Right cardiac atrium (tissue), 1 donor: ENCODE results near the genes ATF5, SIGLEC11, MYH14, SHANK1 and SIGLEC7.

- PRO-cap = no peak
Measured at GRCh38 chr19:49858008-49858803, 9.2 kb downstream of the PNKP start.

DNA sequence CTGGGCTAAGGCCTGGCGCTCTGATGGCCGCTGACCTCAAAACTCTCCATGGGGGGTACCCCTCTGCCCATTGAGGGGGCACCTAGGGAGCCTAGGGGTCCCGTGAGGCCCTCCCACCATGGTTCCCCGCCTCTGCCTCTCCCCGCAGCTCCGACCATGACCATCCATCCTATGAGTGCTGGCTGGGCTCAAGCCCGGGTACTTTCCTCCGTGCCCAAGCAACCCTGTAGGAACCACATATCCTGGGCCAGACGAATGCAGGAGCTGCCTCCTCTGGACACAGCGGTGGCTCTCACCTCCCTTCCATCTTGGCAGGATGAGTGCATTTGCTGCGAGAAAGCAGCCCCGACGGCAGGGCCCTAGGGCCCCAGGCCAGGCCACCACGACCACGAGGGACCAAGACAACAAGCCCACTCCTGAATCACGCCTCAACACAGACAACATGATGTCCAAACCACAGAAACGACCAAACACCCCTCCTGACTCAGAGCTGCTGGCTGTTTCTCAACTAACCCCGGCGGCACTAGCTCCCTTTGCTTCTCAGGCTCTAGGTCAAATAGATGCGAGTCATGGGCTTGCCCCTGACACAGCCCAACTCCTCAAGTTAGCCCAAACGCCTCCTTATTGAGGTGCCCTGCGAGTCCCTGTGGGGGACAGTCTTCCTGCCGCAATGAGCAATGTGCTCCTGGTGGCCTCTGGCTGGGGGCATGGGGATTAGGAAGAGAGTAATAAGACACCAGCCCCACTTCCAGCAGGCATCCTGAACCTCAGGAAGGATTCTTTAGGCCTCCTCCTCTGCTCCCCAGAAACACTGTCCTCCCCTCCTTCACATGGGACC is 7.2 kb upstream of the ATF5 start:
- PRO-cap = no peak

- PRO-cap = bidirectional peak, plus-strand start at chr19:49929205, minus-strand start at chr19:49929083; bidirectional peak, plus-strand start at chr19:49929567, minus-strand start at chr19:49929475
Measured at GRCh38 chr19:49928998-49929672, at the start of gene ATF5. Gene ATF5, plus strand, starts transcription at chr19:49929205.

- PRO-cap = no peak
Measured at GRCh38 chr19:49961034-49961273, at the start of gene SIGLEC11. Gene SIGLEC11, minus strand, starts transcription at chr19:49961172.

DNA sequence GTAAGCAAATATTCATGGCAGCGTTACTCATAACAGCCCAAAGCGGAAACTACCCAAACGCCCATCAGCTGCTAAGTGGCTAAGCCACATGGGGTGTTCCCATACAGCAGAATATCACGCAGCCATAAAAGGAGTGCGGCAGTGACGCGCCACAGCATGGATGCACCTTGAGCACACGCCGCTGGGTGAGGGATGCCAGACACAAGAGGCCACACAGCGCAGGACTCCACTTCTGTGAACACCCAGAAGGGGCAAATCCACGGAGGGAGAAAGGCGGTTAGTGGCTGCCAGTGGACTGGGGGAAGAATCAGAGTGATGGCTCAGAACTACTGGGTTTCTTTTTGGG is 19.6 kb downstream of the VRK3 start:
- PRO-cap = no peak

GRCh38 chr19:50147308-50148637 is 15.3 kb downstream of the IZUMO2 start:
- PRO-cap = unidirectional peak, minus-strand start at chr19:50147987; unidirectional peak, minus-strand start at chr19:50148226

DNA sequence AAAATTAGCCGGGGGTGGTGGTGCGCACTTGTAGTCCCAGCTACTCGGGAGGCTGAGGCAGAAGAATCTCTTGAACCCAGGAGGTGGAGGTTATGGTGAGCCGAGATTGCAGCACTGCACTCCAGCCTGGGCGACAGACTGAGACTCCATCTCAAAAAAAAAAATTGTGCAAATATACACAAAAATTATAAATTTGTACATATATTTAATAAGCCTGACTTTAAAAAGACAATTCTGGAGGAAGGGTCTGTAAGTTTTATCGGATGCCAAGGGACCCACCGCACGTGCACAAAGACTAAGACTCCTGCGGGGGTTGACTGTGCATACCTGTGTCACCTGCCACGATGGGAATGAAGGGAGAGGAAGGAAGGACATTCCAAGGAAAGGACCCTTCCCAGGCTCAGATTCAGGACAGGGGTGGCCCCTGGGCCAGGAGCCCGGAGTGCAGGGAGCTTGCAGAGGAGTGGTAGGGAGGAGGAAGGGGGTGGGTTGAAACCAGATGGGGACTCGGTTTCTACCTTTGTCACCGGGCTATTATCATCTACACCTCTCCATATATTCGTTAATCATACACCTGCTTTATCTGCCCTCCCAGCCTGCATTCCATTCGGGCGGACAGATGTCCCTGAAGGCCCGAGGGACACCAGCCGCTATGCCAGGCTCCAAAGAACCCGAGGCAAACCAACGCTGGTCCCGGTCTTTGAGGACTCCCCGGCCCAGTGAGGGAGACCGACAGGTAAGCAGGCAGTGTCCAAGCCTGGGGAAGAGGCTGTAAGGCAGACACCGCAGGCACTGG is 15.7 kb upstream of the MYH14 start:
- PRO-cap = no peak

GRCh38 chr19:50189019-50189831 is 14.2 kb upstream of the MYH14 start:
- PRO-cap = no peak

DNA sequence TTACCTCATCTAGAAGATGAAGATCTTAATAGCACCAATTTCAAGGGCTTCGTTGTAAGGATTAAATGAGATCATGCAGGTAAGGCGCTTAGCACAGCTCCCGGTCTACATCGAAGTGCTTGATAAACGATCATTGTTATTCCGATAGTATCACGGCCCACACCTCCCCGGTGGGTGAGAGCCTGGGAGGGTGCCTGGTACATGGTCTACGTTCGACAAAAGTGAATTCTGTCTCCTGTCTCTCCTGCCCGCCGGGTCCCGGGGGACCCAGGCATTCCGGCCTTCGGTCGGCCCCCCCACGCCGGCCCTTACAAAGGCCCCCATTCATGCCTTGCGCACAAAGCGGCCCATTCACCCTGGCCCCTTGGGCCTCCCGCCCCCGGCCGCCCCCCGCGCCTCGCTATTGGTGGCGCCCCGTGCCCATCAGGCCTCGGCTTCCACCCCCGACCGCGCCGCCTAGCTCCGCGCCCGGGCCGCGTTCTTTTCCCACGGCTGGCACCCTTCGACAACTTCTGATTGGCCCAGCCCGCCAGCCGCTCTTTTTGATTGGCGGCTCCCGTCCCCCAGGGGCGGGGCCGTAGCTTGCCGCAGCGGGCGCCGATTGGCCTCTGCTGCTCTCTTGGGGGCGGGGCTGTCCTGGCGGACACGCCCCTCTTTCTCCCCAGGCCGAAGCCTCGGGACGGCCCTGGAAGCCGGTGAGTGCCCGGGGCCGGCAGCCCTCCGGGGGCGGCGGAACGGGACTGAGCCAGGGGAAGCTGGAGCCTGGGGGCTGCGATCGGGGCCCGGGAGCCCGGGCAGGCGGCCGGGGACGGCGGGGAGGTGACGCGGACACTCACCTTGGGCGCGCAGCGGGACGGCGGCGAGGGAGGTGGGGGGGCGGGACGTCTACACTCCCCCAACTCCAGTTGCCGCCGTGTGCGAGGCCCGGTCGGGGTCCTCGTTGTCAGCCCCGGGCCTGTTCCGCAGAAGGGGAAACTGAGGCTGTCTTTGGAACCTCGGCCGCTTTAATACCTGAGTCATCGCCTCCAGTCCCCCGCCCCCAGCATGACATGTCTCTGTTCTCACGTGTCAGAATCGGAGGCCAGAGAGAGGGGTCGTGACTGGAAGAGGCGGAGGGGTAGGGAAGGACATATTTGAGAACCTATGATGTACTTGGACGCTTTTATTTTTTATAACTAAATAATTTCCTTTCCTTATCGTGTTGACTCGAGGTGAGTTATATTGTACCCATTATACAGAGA is at the start of gene MYH14:
TSS of gene MYH14 (plus strand) at position 646 of the 1,241 bp plus-strand sequence.
- PRO-cap = unidirectional peak, minus-strand start at position 310 of the sequence; bidirectional peak, plus-strand start at position 698 of the sequence, minus-strand start at position 375 of the sequence

DNA sequence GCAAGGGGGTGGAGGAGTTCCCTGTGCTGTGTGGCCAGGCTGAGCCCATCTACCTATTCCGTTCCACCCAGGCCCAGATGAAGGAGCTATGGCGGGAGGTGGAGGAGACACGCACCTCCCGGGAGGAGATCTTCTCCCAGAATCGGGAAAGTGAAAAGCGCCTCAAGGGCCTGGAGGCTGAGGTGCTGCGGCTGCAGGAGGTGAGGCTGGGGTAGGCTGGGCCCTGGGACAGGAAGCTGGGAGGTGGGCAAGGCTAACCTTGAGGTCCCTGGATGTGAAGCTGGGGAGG is 37.0 kb downstream of the KCNC3 start:
- PRO-cap = no peak

- PRO-cap = bidirectional peak, plus-strand start at chr19:50330898, minus-strand start at chr19:50330771
Measured at GRCh38 chr19:50330312-50331273, 1.4 kb upstream of the KCNC3 start.

DNA sequence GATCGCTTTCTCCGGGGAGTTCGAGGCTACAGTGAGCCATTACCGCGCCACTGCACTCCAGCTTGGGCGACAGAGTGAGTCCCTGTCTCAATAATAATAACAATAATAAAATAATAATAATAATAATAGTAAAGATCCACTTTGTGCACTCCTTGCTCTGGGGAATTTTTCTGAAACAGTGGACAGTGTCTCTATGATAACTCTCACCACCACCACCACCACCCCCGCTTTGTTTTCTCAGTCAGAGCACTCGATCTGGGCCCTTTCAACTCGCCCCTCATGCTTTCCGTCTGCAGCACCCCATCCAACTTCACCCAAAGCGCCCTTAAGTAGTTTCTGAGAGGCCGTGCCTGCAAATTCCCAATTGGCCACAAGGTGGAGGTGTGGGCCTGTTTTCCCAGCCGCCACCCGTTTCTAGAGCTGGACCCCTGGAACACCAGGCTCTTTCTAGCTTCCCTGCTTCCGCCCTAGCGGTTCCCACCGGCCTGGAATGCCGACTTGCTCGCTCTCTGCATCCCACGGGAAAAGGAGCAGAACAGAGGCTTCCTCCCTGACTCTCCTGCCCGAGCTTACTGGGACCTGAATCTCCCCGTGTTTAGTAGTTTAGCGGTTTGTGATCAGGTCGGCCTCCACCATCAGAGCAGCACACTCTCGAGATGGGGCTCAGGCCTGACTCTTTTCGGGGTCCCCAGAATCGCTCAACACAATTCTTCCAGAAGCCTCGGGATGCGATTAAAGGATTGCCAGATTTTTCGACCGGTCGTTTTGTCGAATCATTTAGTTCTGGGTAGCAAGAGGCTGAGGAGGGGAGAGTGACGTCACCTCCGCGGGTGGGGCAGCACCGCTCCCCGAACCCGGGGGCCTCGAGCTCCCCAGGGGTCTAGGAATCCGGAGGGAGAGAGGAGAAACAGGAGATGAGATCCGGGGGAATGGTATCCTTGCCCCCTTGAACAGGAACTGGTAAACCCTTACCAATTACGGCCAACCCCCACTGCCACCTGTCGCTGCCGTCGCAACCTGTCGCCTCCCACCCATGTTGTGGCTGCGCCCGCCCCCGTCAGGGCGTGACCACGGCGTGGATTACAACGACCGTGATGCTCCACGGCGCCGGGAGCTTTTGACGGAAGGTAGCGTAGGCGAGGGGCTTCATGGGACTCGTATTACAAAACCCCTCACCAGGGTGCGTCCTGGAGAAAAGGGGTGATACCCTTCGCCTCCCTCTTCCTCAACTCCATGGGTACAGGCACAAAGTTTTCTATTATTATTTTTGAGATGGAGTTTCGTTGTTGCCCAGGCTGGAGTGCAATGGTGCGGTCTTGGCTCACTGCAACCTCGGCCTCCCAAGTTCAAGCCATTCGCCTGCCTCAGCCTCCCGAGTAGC is 8.1 kb downstream of the NAPSA start:
- PRO-cap = unidirectional peak, plus-strand start at position 417 of the sequence; unidirectional peak, plus-strand start at position 459 of the sequence; bidirectional peak, plus-strand start at position 1,102 of the sequence, minus-strand start at position 1,040 of the sequence

DNA sequence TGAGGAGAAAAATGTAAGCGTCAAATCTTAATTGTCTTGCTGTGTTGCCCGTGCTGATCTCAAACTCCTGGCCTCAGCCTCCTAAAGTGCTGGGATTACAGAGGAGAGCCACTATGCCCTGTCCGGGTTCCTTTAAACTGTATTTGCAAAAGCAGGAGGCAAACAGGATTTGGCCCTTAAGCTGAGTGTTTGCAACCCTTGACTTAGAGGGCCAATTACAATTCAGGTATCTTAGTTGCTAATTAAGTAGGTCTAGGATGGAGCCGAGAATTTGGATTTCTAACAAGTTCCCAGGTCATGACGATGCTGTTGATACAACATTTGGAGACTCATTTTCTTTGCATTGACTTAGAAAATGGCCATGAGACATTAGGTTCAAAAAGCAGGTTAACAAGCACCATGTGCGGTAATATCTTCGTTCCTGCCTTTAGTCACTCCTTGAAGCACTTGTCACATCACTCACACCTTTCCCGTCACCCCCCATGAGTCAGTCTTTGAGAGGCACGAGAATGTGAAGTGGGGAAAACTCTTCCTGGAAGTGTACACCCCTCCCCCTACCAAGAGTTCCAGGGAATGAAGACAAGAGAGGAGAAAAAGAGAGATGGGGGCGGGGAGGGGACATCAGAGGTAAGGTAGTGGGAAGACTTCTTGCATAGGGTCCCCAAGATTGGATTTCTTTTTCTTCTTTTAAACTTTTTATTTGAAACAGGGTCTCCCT is 2.6 kb downstream of the NAPSA start:
- PRO-cap = no peak

GRCh38 chr19:50374598-50374893 is 1.7 kb upstream of the NR1H2 start:
- PRO-cap = no peak

DNA sequence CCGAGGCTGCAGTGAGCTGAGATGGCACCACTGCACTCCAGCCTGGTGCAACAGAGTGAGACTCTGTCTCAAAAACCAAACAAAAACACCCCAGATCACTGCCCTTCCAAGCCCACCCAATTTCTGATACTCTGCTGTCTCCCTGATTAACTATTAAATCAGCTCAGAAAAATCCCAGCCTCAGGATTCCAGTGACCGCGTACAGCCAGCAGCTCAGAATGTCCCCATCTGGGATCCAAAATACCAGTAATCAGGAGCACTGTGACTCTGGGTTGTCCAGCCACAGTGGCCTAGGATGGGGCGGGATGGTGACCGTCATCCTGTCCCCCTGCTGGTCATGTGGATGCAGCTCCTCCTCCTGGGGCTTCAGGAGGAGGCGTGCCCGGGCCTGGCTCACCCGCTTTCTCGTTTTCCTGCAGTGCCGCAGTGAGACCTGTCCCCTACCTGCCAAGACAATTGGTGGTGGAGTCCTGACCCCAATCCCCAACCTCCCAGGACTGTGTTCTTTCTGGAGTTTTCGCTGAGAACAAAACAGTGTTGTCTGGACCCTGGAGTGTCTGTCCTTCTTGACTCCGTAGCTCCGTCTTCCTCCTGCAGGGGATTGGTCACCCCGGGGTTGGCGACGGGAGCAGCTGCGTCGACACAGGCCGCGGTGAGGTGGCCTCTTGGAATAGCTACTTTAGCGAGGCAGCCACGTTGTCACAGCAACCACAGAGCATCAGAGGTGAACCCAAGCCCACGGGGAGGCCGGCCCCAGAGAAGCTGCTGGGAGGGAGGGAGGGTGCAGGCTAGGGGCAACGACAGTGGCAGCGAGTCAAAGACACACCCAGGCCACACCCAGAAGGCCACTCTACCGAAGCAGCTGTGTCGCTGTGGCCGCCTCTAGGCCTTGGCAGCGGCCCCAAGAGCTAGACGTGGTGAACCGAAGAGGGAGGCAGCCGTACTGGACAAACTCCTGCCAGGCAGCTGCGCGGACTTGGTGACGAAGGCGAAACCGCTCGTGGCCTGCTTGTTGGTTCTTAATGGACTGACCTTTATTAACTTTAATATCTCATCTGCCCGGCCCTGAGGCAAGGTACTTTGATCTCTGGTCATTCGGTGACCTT is 10.2 kb upstream of the EMC10 start:
- PRO-cap = unidirectional peak, plus-strand start at position 369 of the sequence

GRCh38 chr19:50719547-50719929 is at the start of gene SHANK1:
Gene SHANK1, minus strand, starts transcription at chr19:50719802.
- PRO-cap = no peak

- PRO-cap = no peak
Measured at GRCh38 chr19:50870373-50870962, 2.8 kb upstream of the KLK2 start.

GRCh38 chr19:50968047-50969056 is 1.0 kb downstream of the KLK6 start:
- PRO-cap = no peak

- PRO-cap = no peak
Measured at GRCh38 chr19:51027413-51028377, 1.3 kb upstream of the KLK11 start.

- PRO-cap = no peak
Measured at GRCh38 chr19:51141984-51142773, at the start of gene SIGLEC7. Gene SIGLEC7, plus strand, starts transcription at chr19:51142301.